Neuron (in vitro differentiated cells): Measurements from ENCODE around the gene OR1I1.

DNA sequence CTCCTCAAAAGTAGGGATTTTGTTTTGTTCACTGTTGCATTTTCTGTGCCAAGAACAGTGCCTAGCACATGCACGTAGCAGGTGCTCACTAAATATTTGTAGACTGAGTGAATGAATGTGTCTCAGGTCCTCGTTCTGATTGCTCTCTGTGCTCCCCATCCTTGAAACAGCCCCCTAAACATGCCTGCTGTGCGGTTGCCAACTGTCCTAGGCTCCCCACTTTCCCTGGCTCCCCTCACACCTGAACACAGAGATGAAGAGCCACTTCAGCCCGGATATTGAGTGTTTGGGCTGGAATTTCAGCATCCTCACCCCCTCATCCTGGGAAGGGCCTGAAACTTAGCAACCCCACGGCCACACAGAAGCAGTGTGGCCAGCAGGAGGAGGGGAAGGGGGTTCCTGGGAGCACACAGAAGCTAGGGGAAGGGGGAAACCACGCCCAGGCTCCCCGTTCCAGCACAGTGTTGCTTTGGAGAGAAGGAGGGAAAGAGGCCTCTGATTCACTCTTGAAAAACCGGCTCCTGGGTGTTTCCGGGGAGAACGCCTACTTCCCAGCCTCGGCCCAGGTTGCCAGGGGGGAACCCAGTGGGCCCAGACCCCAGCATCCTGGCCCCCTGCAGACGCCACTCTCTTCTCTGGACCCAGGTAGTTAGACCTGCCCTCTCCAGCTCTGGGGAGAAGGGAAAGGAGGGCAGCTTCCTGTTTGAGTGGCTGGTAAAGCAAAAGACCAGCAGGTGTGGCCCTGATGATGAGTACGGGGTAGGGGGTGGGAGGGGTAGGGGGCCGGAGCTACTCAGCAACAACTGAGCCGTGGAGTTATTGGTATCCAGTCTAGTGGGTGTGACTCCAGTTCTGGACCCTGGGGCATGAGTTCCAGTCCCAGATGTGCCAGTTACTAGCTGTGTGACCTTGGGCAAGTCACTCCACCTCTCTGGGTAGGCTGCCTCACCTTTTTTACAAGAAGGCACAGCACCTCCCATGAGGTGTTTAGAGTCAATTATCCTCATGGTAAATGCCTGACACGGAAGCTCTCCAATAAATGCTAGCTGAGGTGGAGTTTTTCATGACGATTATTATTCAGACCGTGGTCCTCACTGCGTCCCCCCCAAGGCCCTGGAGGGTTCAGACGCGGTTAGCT, 1.0 kb downstream of the GIPC1 start:
- PRO-cap = no peak

DNA sequence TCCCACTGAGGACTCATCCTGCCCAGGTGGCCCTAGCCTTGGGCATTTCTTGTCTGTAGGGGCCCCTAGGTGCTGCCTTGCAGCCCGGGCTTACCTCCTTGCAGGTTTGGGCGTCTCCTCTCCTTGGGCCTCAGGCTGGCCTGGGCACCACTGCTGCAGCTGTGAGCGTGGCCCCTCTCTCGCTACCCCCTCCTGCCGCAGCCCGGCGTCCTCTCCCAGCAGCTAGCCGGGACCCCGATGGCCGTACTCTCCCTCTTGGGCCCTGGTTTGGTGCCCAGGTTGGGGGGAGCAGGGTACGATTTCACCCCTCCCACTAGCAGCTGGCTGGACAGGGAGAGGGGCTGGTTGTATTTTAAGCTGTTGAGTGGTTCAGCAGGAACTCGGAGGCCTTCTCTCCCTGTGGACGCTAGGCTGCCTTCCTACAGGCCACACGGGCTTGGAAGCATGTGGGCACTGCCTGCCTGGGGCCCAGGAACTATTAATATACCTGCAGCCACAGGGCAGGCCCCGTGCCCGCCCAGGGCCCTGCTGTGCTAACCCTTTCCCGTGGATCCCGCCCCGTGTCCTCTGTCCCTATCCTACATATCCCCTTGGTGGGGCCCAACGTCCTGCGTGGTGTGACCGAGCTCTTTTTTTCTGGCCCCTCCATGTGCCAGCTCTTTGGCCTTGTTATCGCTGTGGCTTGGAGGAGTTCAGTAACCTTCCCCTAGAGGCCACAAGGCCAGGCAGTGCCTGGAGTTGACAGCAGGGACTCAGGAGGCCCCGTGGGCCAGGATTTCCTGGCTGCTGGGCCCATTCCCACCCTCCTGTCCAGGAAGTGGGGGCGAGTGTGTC, 11.7 kb downstream of the NDUFB7 start:
- PRO-cap = bidirectional peak, plus-strand start at position 718 of the sequence, minus-strand start at position 639 of the sequence

DNA sequence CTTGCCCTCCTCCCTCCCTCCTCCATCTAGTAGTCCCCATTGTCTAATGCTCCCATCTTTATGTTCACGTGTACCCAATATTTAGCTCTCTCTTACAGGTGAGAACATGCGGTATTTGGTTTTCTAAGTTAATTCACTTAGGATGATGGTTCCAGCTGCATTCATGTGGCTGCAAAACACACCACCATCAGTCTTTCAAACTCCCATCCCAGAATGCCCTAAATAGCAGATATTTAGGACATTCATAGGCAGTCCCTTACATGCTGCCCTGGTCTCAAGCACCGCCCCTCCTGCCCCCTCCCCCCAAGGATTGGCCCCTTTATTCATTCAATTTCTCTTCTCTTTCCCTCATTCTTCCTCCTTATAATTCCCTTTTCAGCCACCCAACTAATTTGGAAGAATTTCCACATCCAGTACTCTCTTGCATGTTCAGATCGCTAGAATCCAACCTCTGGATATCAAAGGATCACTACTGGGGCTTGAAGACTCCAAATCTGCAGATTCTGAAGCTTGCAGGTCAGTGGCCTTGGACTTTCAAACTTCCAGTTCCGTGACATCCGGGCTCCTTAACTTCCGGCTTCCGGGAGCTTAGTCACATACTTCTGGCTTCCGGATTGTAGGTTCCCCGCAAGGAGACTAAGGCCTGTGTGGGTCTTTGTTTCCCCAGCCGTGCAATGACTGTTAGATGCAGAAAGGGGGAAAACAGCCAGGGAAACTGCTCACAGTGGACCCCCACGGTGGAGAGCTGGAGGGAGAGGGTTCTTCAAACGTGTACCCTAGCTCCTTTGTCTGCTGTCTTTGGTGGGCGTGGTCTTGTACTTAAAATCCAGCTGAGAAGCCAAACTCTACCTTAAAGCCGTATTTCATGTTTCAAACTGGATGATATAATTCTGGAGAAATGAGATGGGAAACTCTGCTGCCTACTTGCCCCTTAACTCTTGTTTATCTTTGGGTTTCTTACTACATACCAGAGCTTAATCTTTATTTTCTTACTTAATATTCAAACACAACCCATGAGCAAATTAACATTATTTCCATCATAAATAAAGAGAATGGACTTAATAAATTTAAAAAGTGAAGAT, 41.3 kb downstream of the ZNF333 start:
- PRO-cap = no peak

DNA sequence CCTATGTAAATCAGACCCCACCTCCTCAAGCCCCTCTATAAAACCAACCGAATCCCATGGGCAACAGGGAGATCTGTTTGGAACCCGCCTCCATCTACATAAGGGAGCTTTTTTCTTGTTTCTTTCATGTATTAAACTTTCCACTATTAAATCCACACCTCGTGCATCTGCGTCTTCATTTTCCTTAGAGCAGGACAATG, 2.6 kb upstream of the OR7A5 start:
- PRO-cap = no peak

DNA sequence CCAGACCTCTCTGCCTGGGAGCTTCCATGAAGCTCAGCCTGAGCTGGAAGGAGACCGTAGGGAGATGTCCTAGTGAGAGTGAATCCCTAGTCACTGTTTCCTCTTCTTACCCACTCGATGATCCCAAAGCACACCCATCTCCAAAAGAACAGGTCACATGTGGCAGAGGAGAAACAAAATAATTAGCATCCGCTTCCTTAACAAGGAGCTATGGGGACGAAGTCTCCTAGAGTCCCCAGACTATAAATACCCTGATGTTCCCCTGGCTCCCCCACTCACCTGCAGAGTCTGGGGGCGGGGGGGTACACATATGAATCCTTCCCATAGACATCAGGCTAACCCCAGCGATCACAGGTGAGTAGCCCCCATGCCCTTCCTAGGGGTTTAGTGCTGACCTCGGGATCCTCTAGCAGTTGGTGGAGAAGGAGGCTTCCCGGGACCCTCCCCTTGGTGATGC, at the start of gene OR1I1:
Gene OR1I1, plus strand, starts transcription at position 289 of the 457 bp plus-strand sequence.
- PRO-cap = no peak

GRCh38 chr19:15113507-15114613, 6.7 kb downstream of the SYDE1 start:
- PRO-cap = no peak

- PRO-cap = no peak
These were observed 5.9 kb downstream of the NOTCH3 start for GRCh38 chr19:15194891-15195213.

GRCh38 chr19:15225563-15226347, 6.5 kb downstream of the EPHX3 start:
- PRO-cap = no peak

DNA sequence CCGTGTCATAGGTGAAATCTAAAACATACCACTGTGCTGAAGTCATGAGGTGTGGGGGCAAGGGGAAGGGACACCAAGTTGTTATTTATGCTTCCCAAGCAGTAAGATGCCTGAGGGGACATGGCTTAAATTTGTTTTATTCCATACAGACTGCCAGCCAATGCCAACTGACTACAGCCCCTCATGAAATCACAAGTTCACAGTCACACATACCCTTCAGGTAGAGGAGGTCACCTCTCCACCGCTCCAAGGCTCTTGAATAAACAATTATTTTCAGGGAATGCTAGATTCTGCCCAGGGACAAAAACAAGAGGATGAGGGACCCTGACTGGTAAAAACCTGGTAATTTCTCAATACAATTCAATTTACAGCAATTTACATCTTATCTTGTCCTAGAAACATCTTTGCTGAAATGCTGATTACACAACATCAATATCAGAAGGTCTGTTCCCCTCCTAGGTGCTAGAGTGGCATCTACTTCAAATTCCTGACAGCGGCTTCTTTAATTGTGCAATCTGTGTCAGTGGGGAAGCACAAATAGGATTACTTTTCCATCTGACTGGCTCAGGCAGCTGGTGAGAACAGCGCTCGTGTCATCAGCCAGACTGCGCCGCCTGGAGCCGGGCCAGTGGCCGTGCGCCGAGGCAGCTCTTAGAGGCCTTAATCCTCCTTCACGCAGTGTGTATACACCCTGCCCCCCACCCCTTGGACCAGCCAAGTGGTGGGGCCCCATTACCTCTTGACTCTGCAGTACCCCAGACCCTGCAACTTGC, 48.5 kb upstream of the EPHX3 start:
- PRO-cap = bidirectional peak, plus-strand start at position 603 of the sequence, minus-strand start at position 499 of the sequence

DNA sequence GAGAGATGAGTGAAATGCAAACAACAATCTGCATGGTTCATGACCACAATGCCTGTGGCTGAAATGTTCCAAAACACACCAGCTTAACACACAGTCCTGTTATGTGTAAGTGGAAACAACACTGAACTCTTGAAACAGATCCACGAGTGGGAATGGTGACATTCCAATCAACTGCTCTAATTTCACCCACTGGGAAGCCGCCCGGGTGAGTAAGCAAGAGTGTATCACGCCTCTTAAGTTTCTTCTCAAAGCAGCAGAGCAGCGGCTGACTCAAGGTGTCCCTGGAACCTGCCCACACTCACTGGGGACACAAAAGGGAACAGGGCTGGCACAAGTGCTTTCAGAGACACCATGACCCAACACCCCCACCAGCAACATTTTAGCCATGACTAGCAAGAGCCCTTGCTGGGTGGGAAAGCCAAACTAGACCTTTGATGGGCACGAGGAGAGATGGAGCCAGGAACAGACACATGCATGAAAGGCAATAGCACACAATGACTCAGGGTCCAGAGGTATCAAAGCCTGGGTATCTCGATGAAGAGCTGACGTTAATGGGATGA, 48.7 kb downstream of the BRD4 start:
- PRO-cap = no peak

GRCh38 chr19:15321797-15322230, 10.5 kb downstream of the BRD4 start:
- PRO-cap = no peak

GRCh38 chr19:15324630-15325758, 7.3 kb downstream of the BRD4 start:
- PRO-cap = no peak

DNA sequence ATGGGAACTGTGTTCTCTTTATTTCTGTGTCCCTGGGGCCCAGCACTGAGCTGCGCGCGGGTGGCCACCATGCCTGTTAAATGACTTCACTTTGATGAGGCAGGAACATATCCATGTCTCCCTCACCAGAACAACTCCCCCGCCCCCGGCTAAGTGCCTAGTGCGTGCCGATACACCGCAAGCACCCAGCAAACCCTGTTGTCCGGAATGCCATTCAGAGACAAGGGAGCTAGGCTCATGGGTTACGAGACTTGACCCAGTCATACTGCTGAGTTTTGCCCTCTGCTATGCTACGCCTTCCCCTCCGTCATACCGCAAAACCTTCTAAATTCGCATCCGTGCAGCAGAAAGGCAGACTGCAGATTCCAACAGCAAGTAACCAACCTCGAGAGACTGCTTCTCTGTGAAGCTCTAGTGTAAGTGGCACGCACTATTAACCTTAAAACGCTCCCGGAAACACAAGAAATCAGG, 1.6 kb downstream of the AKAP8 start:
- PRO-cap = bidirectional peak, plus-strand start at position 213 of the sequence, minus-strand start outside the sequence

DNA sequence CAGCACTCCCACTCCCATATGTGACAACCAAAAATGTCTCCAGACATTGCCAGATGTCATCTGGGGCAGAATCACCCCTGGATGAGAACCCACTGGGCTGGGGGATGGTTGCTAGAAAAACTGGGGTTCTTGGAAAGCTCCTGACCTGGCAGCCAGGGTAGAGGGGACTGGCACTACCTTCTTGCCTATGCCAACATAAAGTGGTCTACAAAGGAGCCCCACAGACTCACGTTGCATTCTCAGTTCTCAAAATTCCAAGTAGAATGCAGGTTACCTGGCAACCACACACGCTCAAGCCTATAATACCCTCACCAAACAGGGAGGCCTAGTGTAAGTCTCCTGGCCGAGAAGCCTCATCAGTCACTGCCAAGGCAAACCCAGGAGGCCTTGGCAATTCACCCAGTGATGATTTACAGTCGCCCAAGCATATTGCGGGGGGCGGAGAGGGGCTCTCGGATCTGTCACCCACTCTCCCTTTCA, 1.3 kb downstream of the AKAP8L start:
- PRO-cap = no peak

DNA sequence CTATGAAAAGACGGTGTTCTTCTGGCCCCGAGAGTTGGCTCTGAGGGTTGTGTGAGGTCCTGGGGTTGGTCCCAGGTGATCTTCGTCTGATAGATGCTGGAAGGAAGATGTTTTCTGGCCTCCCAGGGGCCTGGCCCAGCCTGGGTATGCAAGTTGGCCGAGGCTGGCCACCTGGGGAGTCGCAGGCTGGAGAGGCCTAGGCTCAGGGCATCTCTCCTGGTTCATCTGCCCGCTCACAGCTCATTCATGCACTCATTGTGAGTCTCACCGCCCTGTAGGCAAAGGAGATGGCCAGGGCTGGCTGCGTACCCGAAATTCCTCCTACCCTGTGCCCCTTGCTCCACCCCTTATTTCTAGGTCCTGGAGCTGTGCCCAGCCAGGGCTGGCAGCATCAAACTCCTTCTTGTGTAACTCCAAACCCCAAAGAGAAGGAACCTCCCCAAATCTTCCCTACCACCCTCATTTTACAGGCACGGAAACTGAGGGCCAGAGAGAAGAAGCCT, 846 bp downstream of the CYP4F22 start:
- PRO-cap = no peak

GRCh38 chr19:15651694-15652315, 11.1 kb downstream of the CYP4F3 start:
- PRO-cap = no peak

DNA sequence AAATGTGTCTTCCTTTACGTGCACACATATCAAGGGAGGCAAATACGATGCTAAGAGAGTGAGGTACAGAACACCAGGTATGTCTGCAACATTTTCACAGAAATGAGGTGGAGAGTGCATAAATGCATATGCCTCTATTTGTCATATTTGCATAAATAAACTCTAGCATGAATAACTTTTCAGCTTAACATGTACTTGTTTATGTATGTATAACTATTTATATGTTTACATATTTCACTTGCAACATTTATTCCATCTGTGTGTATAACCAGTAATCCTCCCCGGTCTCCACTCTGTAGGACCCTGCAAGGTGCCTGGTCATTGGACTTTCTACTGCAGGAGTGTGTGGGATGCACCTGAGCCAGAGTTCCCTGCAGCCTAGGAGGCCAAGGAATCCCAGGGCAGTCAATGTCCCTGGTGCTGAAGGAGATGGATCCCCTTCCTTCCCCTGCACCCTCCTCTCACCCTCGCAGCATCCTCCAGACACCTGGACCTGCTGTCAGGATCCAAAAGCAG, 7.3 kb downstream of the OR10H4 start:
- PRO-cap = no peak

DNA sequence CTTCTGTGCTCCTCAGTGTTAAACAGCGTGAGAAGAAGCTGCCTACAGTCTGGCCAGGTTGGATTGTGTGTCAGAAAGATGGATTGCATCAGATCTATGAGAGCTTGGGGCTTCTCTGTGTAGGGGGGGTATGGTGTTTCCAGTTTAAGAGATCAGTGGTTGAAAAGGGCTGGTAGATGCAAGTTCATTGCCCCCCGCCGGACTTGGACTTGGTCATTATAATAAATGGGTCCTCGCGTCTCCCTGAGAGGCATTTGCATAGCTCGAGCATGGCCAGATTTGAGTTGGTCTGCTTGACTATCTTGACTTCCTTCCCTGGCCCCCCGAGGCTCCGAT, 52.8 kb downstream of the OR10H4 start:
- PRO-cap = no peak

DNA sequence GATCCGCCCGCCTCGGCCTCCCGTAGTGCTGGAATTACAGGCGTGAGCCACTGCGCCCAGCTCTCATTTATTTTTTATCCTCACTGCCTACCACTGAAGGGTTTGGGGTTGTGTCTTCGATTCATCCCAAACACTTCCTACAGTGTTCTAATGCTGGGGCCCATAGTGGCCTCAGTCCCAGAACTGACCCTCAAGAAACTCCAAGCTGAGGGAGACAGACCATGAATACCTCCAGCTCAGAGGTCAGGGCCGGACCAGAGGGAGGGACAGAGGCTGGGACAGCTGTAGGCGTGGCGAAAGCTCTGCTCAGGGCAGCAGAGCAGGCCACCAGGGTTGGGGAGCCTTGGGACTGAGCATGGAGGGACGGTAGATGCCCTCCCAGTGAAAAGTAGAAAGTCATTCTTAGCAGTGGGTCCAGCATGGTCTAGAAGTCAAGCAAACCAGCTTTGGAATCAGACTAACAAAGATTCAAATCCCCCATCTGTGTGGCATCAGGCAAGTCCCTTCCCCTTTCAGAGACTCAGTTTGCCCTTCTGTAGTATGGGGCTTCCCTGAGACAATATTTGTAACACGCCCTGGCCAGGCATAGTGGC, 4.1 kb upstream of the TPM4 start:
- PRO-cap = no peak

DNA sequence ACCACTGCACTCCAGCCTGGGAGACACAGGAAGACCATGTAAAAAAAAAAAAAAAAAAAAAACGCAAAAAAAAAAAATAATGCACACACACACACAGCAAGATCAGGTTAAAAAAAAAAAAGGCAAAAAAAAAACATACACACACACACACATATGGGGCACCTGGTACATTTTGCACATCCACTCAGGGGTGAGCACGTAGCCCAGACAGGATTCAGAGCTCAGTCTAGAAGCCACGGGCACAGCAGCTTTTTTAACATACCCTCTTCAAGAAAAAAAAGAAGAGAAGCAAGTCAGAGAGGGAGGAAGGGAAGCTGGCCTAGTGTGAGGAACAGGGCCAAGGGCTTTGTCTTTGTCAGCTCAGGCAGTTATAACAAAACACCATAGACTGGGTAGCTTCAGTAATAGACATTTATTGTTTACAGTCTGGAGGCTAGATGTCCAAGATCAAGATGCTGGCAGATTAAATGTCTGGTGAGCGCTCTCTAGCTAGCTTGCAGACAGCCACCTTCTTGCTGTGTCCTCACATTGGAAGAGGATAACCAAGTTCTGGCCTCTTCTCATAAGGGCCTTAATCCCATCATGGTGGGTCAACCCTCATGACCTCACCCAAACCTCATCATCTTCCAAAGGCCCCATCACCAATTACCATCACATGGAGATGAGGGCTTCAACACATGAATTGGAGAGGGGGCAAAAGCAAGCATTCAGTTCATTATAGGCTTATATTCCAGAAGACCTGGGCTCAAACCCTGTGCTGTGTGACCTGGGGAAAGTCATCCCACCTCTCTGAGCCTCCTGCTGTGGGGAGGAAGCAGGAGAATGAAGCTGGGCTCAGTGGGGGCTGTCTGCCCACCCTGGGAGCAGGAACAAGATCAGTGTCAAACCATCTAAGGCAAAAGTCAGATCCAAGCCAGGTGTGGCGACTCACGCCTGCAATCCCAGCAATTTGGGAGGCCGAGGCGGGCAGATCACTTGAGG, 2.1 kb upstream of the TPM4 start:
- PRO-cap = no peak